SJSA1 (cell line): ENCODE results near the genes ATP8B4, HDC and TMOD3.

- RAMPAGE, long total RNA, result no peak
Observed at GRCh38 chr15:45393941-45394341, 8.2 kb upstream of the SPATA5L1 start.

- RAMPAGE, long total RNA, result no peak
Observed at GRCh38 chr15:45449309-45449574, 18.8 kb downstream of the C15orf48 start.

DNA sequence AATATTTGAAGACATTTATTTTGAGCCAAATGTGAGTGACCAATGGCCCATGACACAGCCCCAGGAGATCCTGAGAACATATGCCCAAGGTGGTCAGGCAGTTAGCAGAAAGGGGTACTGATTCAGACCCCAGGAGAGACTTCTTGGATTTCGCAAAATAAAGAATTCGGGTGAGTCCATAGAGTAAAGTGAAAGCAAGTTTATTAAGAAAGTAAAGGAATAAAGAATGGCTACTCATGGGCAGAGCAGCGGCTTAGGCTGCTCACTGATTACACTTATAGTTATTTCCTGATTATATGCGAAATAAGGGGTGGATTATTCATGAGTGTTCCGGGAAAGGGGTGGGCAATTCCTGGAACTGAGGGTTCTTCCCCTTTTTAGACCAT lies 3.6 kb upstream of the BLOC1S6 start:
- RAMPAGE, long total RNA, result no peak

GRCh38 chr15:45641202-45641848 lies 6.5 kb downstream of the SQOR start:
- RAMPAGE, long total RNA, result no peak

DNA sequence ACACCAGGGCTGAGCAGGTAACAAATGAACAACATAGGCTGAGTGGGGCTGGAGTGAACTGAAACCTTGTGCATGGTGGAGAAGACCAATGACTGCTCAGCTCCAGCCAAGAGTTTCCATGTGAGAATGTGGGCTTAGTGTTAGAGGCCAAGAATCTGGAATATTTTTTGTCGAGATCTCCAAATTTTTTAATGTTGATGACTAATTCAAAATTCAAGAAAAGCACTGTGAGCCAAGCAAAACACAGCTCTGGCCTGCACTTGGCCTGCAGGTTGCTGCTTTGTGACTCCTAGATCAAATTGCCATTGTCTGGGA lies 7.4 kb downstream of the SQOR start:
- RAMPAGE, long total RNA, result no peak

- RAMPAGE, long total RNA, result no peak
Observed at GRCh38 chr15:45648440-45649286, 13.8 kb downstream of the SQOR start.

- RAMPAGE, long total RNA, result no peak
Observed at GRCh38 chr15:45704358-45705280, 69.8 kb downstream of the SQOR start.

DNA sequence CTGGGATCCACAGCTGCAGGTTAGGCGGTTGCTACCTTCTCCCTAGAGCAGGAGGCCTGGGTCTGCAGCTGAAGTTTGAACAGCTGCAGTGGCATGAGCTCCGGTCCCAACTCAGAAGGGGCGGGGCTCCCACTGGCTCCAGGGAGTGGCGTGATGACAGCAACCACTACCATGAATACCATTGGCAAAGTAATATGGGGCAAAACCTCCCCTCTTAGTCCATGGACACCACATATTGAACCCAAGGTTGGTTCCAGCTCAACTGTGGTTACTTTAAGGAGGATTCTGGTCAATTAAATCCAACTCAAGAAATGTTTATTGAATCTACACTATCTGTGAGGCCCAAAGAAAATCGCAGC lies 195.0 kb downstream of the SQOR start:
- RAMPAGE, long total RNA, result no peak

GRCh38 chr15:48151852-48152421 lies 26.2 kb downstream of the MYEF2 start:
- RAMPAGE, long total RNA, result no peak

- RAMPAGE, long total RNA, result no peak
Observed at GRCh38 chr15:48610593-48611080, 34.9 kb downstream of the FBN1 start.

DNA sequence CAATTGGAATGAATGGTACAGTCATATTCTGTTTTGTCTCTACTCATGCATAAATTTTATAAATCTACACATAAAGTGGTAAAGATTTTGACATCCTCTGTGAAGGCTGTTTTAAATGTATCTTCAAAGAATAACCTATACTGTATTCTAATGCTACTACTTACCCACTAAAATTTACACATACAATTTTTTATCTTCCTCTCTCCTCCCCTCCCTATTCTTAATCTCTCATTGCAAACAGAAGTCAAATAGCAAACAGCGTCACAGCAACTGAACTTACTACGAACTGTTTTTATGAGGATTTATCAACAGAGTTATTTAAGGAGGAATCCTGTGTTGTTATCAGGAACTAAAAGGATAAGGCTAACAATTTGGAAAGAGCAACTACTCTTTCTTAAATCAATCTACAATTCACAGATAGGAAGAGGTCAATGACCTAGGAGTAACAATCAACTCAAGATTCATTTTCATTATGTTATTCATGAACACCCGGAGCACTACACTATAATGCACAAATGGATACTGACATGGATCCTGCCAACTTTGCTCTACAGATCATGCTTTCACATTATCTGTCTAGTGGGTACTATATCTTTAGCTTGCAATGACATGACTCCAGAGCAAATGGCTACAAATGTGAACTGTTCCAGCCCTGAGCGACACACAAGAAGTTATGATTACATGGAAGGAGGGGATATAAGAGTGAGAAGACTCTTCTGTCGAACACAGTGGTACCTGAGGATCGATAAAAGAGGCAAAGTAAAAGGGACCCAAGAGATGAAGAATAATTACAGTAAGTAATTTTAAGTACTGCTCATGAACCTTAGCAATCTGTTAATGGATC lies 971 bp downstream of the FGF7 start:
- RAMPAGE, long total RNA, result no peak

GRCh38 chr15:49718092-49718656 lies 97.3 kb downstream of the DTWD1 start:
- RAMPAGE, long total RNA, result no peak

GRCh38 chr15:50107574-50108024 lies 11.4 kb downstream of the ATP8B4 start:
- RAMPAGE, long total RNA, result no peak

DNA sequence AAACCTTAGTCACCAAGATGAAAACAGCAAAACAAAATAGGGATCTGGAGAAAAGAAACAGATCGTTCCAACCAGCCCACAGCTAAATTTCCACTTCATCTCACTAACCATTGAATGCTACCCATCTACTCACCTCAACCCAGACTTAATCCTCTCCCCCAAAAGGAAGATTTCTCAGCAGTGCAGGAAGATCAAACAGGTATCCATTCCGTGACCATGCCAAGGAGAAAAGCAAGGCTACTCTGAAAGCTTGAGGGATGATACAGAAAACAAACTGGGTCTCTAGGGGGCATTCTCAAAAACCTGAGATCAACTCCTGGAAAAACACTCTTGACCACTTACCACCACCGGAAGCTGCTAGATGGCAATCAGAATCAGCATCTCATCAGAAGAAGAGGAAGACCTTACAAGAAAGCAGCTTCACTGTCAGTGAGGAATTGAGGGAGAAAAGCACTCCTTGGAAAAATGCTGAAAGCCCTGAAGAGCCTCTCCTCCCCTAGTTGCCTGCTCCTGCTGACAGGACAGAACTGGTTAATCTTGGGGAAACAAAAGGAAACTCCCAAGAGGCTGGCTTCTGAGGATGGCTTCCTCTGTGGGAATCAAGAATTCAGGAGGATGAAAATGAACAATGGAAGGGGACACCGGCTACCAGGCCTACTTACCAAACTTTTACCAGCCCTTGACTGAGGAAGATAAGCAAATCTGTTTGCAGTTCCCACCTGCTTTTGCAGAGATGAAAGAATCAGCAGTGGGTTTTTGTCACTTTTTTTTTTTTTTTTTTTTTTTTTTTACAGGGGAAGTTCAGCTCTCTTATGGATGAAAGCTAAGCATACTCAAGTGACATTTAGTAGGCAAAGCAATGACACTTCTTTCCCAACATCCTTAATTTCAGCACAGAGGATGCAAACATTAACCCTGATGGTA lies at the start of gene ATP8B4:
TSS of gene ATP8B4 (minus strand) at position 244 of the 924 bp plus-strand sequence.
- RAMPAGE, long total RNA, result no peak

GRCh38 chr15:50249284-50249847 lies 16.2 kb downstream of the HDC start:
- RAMPAGE, long total RNA, result no peak

DNA sequence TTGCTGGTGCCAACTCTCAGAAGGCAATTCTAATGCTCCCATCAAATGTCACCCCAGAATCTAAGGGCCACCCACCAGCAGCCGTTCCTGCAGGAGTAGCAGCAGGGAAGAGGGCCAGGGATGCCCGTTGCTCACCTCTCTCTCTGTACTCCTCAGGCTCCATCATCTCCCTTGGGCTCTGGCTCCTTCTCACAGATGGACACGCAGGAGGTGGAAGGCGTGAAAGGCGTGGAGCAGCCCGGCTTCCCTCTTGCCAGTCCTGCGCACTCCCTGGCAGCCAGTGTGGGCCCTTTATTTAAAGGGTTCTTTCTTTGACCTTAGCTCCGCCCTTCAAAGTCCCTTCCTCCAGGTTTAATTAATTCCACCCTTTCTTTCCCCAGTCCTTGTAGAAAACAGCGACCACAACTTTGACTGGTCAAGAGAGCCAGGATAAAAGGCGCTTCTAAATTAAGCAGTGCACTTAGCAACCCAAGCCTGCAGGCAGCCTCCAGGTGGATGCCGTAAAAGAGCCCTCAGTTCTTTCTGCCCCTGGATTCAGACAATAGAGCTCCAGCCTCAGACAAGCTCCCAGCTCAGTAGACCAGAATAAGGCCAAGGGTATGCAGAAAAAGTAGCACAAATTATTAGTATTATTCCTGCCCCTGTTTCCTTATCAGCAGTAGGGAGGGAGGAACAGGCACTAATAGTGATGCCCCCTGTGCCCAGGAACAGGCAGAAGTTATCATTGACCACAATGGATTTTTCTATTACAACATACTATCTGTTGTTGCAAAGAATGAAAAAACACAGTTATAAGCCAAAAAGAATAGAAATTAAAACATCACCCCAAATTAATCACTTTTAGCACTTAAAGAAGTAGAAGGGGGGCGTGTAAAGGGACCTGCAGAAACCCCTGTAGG lies at the start of gene HDC:
TSS of gene HDC (minus strand) at position 269 of the 899 bp plus-strand sequence.
- RAMPAGE, long total RNA, result no peak

DNA sequence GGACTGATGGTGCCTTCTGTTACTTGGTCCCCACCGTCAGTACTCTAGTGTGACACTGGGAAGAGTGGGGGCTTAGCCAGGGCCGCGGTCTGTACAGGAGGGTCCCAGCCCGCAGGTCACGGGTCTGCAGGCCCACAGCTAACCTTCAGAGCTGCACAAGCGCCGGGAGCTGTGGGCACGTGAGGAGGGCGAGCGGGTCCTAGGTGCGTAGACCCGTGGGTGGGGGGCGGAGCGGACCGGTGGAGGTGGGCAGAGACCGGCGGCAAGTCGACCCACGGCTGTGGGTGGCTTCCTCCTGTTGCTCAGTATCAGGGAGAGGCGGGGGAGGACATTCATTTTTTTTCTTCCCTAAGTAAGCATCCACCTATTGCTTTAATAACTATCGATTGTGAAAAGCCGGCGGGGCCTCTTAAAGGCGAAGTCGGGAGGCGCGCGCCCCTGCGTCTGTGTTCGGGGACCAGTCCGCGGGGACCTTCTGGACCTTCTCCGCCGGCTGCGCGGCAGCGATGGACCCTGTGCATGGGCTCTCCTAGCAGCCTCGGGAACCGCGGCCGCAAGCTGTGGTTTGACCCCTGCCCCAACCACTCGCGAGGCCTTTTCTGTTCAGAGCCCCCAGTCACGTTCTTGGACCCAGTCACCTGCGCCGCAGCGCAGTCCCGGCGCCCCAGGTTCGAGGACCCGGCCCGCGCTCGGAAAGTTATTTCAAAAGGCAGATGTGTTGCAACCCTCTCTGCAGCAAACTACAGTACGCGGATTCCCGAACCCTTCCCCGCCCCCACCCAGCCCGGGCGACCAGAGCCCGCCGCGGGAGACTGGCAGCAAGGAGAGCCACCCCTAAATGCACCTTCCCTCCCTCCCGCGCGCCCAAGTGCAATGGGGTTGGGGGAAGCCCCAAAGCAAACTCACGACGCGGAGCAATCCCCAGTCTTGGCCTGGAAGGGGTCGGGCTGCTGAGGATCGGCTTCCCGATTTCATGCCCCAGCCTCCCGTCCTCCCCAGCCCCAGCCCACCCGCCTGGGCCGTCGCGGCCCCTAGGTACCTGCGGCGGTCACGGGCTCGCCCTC lies 869 bp downstream of the TNFAIP8L3 start:
- RAMPAGE, long total RNA, result no peak

DNA sequence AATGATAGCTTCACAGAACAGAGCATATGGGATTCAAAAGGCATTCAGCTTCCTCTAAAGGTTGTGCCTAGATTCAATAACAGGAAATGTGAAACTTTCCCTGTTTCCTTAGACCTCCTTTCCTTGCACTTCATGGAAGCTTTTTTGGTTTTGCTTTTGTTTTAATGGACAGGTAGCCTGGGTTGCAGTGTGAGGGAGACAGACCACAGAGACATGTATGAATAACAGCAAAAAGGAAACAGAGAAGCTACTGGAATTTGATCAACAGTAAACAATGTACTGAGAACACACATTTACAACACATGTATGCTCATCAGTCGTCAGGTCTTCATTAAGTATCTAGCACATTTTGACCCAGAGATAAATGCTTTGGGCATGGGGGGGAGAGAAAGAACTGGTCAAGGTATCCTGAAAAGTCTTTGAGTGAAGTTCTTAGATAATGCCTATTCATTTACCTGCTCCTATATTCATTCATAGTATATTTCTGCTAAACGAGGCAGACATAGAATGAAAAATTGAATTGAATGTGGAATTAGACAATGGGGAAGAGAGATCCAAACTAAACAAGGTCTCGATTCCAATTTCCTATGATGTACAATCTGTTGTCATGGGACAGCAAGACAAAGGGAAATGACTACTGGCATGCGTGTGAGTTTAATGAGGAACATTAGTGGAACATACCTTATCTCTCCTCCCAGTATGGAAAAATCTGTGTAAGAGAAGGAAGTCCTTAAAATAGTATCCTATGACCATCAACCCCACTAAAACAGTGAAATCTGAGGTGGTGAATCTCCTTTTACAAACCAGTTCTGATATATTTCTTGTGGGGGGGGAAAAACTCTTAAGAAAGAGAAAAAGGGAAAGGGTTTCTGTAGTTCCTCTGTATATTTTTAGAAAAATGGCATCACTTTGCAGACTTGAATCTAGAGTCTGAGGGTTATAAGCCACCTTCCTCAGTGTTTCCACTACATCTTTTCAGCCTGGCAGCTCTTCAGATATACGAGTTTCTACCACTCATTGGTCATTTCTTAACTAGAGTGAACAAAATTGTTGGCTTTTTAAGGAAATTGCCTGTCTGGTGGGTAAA lies 2.7 kb upstream of the TNFAIP8L3 start:
- RAMPAGE, long total RNA, result no peak

GRCh38 chr15:51114361-51114837 lies 19.7 kb upstream of the TNFAIP8L3 start:
- RAMPAGE, long total RNA, result no peak

DNA sequence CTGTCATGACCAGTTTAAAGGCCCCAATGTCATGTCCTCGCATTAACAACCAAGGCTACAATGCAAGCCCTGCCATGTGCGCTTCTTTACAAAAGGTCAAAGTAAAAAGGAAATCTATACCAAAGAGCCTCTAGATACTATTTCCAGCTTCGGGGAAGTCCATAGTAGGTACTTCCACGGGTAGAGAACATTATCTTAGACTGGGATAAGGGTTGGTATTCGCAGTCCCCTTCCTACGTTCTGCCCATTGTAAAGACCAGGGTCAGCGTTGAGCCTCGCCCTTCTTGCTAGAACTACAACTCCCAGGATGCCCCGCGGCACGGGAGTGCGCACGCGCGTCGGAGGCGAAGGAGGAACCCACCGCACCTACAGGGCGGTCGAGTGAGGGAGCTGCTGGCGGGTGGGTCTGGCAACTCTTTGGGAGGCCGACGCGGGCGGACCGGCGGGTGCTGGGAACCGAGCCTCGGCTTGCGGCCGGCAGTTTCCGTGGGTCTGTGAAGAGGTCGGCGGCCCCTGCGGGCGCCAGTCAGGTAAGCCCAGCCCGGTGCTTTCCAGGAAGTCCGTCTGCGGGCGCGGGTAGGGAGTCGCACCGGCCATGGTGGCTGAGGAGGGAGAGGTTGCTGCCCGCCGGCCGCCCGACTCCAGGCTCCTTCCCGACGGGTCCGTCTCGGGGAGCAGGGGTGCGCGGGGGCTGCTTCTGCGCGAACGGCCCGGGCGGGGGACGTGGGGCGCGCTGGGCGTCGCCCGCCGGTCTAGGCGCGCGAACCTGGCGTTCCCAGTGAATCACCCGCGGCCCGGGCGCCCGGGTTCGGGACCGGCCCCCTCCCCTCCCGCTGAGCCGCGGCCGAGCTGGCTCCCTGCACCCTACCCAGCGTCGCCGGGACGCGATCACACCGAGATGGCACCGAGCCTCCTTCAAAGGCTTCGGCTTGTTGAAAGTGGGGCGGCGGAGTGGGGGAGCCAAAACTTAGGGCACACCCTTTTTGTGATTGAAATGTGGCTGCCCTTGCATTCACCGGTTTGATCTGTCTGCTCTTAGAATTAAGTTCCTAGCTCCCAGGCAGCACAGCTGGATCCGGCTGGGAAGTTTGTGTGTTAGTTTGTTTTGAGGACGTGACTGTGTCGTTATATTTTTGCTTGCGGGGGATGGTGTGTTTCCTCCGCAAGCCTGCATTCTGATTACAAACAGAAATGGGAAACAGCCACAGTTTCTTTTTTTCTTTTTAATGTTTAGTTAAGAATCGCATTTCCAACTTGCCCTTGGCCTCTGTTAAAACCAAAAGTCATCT lies at the start of gene TMOD3:
TSS of gene TMOD3 (plus strand) at position 347 of the 1,289 bp plus-strand sequence.
- RAMPAGE, long total RNA, result no peak